ENCODE data around the gene ROPN1B.

DNA sequence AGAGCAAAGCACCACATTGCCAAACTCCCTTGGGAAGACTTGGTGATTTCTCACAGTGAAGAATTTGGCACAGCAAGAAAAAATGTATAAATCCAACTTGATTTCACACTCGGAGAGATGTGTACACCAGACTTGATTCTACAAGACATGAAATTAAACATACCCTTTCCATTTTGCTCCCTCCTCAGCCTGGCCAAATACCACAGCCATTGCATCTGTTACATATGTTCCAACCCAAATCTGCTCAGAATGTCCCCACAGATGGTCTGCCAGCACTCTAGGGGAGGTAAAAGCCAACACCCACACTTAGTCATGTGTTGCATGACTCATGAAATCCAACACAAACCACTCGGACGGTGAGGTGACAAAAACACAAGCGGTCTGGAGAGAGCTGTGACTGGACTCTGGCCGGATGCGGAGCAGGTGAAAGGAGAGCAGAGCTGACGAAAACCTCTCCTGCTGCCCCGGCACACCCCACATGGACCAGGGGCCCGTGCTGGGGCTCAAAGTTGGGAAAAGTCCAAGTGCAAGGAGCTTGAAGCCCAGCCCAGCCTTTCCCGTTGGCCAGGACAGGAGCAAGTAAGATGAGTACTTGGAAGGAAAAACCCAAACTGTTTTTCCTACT, 74.4 kb downstream of the ITGB5 start:
- PRO-cap: bidirectional peak, plus-strand start at position 373 of the sequence, minus-strand start at position 251 of the sequence

DNA sequence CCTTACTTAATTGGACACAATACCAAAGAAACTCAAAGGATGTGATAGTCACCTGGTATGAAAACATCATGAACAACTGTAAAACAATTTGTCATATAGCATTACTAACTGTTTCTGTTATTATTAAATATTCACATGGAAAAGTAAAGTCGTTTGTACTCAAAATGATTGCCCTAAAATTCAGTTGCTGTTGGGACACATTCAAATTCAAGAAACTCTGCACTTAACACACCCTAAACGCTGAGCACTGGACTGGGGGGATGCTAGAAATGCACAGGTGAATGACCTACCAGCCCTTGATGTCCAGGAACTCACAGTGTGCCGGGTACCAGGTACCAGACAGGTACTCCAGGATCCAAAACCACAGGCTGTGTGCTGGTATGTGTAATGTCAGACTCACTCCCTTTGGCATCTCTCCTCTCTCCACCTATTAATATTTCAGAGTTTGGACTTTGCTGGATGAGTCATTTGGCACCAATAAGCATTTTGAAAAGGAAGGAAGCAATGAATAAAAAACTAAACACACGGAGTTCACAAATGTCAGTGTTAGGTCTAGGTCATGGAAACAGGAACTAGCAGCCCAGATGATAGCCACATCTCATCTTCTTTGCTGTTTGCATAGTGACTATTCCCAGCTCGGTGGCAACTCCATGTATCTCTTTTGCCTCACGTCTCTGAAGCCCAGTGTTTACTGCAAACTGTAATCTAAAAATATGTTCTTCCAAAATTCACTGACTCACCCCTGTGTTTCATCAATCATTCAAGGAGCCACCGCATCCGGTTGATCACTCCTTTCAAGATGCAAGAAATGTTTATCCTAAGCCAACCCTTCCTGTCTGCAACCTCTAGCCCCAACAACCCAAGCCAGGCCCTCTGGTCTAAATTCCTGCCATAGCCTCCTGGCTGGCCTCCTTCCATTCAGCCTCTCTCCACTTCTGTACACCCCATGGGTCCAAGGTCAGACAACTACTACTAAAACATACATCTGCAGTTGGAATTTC, 8.6 kb downstream of the ITGB5 start:
- PRO-cap: bidirectional peak, plus-strand start at position 540 of the sequence, minus-strand start at position 315 of the sequence

DNA sequence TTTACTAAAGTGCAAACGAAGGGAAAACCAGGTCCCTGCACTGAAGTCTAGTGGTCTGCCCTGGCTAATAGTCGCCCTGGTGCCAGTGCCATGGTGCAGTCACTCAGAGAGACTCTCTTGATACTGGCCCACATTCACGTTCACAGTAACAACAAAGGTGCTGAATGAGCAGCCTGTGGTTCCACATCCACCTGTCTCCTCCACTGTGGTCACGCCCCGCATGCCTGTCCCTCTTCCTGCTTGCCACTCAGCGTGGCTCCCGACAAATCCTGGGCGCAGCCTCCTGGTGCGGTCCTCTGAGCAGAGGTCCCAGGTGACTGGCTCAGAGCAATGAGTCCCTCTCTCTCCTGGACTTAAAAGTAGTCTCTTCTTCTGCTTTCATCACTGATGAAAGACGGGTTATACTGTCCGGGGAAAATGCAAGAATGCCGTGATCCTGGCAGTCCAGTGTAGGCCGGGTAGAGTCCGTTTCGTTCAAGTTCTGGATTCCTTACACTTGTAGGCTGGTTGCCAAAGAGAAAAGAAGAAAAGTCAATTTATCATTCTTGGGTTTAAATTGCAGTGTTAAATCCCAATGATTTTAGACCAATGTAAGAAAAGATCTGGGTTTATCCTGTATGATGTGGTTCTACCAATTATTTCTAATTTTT, 35.9 kb upstream of the MUC13 start:
- PRO-cap: no peak

- PRO-cap: no peak
These were observed 31.0 kb downstream of the HEG1 start for GRCh38 chr3:125024785-125025155.

- PRO-cap: no peak
These were observed 4.2 kb downstream of the HEG1 start for GRCh38 chr3:125051490-125052143.

DNA sequence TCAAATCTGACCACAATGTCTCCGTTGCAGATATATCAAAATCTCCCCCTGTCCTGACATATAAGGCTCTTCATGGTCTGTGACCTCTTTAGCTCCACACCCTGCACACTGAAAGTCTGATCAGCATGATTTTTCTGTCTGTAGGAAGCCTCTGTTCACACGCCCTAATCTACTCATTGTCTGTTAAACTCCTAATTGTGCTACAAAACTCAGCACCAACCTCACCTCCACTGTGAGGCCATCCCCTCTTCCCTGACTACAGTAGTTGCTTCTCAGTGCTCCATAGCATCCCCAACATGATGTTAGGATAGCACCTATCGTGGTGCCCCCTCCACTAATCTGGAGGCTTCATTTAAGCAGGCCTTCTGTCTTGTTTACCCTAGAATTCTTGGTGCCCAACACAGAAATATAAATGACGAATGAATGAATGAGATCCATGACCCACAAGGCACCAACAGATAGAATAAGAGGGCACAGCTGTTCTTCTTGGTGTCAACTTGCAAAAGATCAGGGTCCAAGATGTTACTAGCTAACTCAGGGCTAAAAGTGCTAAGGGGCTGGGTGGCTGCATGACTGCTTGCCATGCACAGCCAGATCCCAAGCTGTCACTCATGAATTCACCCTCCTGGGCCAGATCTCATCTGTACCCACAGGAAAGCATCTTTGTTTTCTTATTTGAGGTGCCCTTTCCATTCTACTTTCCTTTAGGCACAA, 55.2 kb upstream of the HEG1 start:
- PRO-cap: no peak

DNA sequence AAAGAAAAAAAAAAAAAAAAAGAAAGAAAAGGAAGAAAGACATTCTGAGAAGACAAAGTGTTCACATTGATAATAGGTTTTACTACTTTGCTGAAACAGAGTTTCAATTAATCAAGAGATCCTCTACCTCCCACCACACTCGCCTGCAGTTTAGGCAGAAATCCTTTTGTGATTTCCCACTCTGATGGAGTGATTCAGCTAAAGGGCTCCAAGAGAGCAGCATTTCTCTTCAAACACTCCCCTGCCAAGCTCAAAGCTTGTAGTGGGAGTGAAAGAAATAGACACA, 7.4 kb upstream of the OSBPL11 start:
- PRO-cap: no peak

- PRO-cap: no peak
These were observed 81.2 kb upstream of the ROPN1B start for GRCh38 chr3:125887587-125888362.

GRCh38 chr3:125957787-125959082, 10.7 kb upstream of the ROPN1B start:
- PRO-cap: no peak

- PRO-cap: no peak
These were observed at the start of gene ROPN1B for GRCh38 chr3:125968915-125969349. TSS of gene ROPN1B (plus strand) at chr3:125969178.

DNA sequence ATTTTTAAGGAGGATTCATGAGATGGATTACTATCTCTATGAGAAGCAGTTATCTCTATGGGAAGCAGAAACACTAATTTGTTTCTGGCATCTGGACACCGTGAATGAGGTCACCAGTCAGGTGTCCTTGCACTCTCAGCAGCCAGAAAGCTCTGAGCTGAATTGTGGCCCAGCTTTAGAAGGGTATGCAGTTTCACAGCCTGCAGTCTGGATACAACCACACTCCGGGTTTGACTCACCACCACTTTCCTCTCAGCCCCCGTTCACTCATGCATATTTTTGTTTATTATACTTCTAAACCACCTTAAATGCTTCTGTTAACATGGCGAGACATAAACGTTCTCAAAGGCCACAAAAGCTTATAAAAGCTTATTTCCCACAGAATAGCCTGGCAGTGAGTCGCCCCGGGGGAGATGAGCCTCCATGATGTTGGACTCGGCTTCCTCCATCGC, 16.7 kb upstream of the SLC41A3 start:
- PRO-cap: no peak

GRCh38 chr3:126102253-126102656, 18.3 kb upstream of the SLC41A3 start:
- PRO-cap: no peak

- PRO-cap: no peak
These were observed 5.7 kb upstream of the ALDH1L1 start for GRCh38 chr3:126186059-126186482.

DNA sequence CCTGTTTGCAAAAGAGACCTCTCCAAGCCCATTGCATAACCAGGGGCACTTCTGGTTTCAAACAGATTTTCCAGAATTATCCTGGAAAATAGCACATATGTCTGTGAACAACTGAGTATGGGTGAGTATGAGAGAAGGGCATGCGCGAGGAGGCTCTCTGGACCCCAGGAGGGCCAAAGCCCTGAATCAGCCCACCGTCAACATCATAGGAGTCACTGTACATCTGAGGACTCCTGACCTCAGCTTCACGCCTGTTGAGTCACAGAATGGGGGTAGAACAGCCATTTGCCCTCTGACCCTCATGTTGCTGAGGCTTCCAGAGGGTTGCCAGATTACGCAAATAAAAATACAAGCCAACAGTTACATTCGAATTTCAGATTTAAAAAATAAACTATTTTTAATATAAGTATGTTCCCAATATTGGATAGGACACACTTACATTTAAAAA, 4.1 kb downstream of the KLF15 start:
- PRO-cap: no peak

DNA sequence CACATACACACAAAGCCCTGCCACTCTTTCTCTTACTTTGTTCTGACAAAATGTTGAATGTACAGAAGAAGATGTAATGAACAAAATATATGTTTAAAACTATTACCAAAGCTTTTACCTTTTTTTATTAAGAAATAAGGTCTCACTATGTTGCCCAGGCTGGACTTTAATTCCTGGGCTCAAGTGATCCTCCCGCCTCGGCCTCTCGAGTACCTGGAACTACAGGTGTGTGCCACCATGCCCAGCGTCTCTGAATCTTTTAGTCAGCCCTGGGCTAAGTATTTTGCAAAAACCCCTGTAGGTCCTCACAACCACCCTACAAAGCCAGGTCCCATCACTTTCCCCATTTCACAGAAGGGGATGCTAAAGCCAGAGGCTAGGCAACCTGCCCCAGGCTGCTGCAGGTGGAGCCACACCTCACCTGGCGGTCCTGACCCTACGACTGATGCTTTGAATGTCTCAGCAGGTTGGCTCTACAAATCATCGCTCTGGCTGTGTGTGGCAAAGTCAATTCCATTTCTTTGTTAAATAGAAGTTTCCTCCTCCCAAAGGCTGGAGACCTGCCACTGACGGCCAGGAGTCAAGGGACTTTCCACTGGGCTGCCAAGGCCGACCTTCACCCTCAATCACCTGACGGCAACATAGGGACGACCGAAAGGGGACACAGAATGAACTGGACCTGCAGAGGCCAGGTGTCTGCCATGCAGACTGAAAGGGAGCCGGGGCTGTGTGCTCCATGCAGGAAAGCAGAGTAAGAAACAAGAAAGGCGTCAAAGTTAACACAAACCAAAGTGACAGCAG, 26.4 kb downstream of the ZXDC start:
- PRO-cap: no peak

- PRO-cap: no peak
These were observed 13.7 kb downstream of the CHST13 start for GRCh38 chr3:126537569-126538228.

DNA sequence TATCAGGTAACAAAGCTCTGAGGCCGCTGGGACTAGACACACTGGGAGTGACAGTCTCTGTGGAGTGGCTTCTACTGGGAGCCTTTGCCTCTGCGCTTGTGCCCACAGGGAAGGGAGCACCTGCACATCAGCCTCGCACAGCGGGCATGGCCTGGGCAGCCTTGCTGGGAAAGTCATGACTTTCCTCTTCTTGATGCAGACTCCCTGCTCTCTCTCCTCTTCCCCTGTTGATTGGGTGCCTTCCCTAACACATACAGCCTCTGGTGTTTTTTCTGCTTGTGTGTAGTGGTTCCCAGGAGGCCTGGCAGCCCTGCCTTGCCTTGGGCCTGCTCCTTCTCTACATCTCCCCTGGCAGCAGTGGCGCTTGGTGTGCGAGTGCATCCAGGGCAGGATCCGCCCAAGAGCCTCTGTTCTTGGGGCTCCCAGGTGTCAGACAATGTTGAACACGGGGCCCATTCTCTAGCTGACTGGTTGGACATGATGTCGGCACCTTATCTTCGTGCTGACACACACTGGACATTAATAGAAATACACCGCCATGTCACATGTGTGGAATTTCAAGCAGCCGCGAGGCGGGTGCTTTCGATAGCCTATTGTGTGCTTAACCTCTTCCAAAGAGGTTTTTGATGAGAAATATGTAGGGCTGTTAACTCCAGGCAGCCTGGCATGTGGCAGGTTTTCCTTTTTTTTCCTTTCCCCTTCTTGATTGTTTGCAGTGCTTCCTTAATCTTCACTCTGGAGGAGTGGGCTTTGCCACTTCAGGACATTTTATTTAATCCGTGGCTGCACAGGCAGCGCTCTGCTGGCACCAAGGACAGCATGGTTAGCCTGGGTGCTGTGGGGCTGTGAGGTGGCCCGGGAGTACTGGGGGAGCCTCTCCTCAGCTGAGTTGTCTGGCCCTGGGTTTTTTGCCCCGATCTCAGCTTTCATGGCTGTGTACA, 42.4 kb downstream of the CHCHD6 start:
- PRO-cap: no peak

DNA sequence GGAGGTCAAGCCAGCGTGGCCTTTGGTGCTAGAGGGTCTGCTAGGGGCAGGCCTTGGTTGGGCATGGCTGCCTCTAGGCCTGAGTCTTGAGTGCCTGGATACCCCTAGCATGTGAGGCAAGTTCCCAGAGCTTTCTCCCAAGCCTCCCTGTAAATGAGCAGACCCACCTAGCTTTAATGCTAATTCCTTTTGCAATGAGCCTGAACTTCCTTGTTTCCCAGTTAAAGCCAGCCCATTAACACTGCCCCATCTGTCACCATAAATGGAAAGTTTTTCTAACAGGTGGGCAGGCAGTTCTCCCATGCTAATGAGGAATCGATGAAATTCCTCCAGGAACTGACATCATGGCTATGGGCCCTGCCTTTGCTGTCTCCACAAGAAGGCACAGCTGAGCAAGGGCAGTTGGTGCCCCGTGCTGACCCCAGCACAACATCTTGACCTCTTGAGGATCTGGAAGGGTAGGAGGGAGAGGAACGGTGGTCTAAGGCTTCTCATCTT, 46.6 kb downstream of the CHCHD6 start:
- PRO-cap: no peak

GRCh38 chr3:127027666-127028676, 45.1 kb downstream of the PLXNA1 start:
- PRO-cap: no peak

DNA sequence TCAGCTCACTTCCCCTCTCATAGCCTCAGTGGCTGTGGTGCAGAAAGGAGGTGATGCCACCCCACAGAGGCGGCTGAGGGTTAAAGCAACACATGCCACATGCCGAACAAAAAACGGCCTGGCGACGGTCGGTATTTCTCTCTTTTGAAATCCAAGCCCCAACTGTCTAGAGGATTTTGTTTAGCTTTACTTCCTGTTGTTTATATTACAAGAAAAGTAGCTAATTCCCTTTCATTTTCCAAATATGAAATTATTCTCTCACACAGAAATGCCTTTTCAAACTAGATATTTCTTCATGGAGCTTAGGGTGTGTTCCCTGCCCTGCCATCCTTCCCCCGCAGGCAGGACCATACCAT, 127.8 kb downstream of the TPRA1 start:
- PRO-cap: no peak